ENCODE measurements around the gene IL36RN.

GRCh38 chr2:112541680-112541941 lies 654 bp upstream of the POLR1B start:
- RRBS: under 1% methylated on average over 8 of the region's 12 CpGs

DNA sequence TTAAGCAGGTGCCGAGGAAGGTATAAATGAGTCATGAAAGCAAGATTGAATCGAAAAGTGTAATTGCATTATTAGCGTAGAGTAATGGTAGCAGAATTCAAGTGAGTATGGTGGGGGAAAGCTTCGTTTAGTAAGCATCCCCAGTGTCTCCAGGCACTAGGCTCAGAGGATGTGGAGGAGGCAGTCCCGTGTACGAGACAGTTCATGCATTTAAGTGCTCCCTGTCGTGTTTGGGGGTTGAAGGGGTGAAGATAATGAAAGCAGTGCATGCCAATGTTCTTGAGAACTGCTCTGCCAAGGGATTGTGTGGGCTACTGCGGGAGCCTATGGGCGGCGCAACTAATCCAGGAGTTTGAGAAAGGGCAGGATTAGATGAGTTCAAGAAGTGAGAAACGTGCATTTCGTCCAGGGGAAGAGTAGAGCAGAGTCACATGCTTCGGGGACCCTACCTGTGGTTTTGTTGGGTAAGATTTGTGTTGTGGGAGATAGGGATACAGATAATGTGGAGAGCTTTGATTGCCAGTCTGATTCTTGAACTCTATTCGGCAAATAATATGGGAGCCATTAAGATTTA lies 952 bp downstream of the POLR1B start:
- RRBS: no CpG with 5 or more reads among the region's 14 CpGs

GRCh38 chr2:112627326-112627979 lies 18.3 kb upstream of the SLC20A1 start:
- RRBS: no CpG with 5 or more reads among the region's 9 CpGs

GRCh38 chr2:112640364-112641340 lies 5.1 kb upstream of the SLC20A1 start:
- RRBS: no CpG with 5 or more reads among the region's 8 CpGs

DNA sequence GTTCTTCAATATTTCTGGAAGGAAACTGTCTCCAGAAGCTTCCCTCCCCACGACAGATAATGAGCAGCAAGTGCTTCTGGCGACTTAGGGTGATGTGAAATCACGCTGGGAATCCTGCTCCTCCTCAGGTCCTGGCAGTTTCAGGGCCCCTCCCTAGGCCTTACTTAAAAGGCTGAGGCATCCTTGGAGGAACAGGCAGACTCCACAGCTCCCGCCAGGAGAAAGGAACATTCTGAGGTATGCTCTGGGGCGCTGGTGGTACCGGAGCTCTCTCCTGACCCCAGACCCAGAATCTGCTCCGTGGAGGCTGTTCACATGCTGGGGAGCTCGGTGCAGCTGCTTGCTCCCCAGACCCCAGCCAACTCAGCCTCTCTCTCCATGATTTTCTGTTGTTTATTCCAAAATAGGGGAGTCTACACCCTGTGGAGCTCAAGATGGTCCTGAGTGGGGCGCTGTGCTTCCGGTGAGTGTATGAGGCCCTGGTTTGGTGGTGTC lies at the start of gene IL36RN:
IL36RN (plus strand) TSS at position 194 of the 495 bp plus-strand sequence.
- RRBS: no CpG with 5 or more reads among the region's 10 CpGs

- RRBS: no CpG with 5 or more reads among the region's 3 CpGs
Observed at GRCh38 chr2:113097992-113098362, 29.4 kb upstream of the IL1RN start.

GRCh38 chr2:113185496-113186250 lies 11.9 kb downstream of the PSD4 start:
- RRBS: no CpG with 5 or more reads among the region's 11 CpGs

GRCh38 chr2:113225479-113226551 lies 52.0 kb downstream of the PSD4 start:
- RRBS: no CpG with 5 or more reads among the region's 10 CpGs

DNA sequence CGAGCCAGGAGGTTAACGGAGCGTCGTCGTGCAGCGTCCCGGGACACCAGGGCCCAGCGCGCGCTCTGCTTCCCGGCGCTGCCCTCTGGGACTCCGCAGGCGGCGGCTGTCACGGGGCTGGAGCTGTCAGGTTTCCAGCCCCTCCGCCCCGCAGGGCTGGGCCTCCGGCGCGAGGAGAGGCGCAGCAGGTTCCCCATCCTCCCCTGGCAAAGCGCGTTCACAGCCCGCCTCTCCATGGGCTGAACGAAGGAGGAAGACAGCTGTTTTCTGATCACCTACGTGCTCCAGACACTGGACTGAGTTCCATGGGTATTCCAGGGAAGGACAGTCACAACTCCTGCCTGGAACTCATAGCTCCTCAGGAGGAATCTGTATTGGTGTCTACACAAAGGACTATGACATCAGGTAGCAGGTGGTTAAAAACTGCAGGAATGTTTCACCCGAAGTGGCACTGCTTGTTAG lies 12.6 kb upstream of the PAX8 start:
- RRBS: 73% methylated on average over 8 of the region's 28 CpGs

DNA sequence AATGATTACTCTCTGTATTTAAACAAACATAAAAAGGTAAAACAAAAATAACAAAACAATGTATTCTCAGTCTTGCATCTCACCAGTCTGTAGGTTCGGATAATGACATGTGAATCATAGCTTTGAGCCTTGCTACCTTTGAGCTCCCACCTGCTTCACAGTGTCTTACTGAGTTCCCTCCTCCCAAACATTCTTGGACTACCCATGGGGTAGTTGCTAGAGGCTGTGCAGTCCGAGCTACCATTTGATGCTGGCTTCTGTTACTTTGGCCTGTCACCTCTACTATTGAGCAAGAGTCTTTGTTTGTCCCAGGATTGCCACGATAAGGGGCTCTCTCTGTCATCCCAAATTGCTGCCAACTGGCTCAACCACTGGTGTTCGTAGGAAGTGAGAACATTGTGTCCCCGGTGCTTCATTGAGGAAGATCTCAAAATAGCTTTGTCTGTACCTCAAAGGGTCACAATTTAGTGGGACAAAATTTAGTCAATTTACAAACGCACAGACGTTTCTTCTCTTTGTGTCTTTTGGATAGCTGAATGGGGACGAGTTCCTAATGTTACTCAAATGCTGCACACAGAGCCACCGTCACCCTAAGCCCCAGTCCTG lies 59.1 kb upstream of the PAX8 start:
- RRBS: no CpG with 5 or more reads among the region's 9 CpGs

DNA sequence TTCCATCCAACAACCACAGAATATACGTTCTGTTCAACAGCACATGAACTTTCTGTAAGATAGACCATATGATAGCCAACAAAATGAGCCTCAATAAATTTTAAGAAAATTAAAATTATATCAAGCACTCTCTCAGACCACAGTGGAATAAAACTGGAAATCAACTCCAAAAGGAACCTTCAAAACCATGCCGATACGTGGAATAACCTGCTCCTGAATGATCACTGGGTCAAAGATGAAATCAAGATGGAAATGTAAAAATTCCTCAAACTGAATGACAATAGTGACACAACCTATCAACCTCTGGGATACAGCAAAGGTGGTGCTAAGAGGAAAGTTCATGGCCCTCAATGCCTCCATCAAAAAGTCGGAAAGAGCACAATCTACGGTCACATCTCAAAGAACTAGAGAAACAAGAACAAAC lies 8.4 kb upstream of the FOXD4L1 start:
- RRBS: no CpG with 5 or more reads among the region's 5 CpGs

- RRBS: no CpG with 5 or more reads among the region's 30 CpGs
Observed at GRCh38 chr2:113502941-113503287, 4.4 kb downstream of the FOXD4L1 start.

DNA sequence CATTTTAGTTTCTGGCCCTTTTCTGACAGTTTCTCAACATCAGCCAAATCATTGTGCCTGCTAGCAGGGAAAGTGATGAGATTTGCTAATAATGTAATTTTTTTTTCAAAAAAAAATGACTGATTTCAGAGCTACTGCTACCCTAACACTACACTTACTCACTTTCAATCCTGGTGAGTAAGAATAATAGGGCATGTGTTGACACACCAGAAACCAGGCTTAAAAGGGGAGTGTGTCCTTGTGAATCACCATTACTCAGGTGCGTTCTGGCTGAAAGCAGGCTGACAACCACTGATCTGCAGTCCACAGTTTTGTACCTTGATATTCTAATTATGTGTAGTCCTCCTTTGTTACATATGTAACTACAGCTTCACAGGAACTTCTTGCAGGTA lies 40.9 kb upstream of the ACTR3 start:
- RRBS: no CpG with 5 or more reads among the region's 1 CpG

- RRBS: 1% methylated on average over 7 of the region's 18 CpGs
Observed at GRCh38 chr2:114661877-114662203, 219.4 kb downstream of the DPP10 start.

DNA sequence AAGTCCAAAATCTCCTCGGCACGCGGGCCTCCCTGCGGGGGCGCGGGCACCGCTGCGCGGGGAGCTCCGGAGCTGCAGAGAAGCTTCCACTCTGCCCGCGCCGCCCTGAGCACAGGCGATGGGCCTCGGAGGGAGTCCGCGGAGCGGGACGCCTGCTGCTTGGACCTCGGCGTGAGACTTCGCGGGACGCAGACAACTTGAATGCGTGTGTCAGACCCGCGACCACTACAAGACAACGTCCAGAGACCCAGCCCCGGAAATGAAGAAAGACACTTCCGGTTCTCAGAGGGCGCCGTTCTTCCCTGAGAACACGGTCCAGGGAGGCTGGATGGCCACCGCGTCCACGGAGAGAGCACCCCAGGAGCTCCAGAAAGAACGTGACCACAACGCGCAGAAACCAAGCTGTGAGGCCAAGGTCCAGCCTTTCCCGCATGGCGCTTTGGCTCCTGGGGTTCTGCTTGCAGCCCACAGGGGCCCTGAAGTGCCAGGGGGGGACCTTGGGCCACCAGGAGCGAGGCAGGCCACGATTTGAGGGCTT lies 219.9 kb downstream of the DPP10 start:
- RRBS: no CpG with 5 or more reads among the region's 43 CpGs

- RRBS: no CpG with 5 or more reads among the region's 3 CpGs
Observed at GRCh38 chr2:117205332-117205819, 609.1 kb upstream of the DDX18 start.

- RRBS: no CpG with 5 or more reads among the region's 4 CpGs
Observed at GRCh38 chr2:117980608-117981418, 33.1 kb downstream of the CCDC93 start.

DNA sequence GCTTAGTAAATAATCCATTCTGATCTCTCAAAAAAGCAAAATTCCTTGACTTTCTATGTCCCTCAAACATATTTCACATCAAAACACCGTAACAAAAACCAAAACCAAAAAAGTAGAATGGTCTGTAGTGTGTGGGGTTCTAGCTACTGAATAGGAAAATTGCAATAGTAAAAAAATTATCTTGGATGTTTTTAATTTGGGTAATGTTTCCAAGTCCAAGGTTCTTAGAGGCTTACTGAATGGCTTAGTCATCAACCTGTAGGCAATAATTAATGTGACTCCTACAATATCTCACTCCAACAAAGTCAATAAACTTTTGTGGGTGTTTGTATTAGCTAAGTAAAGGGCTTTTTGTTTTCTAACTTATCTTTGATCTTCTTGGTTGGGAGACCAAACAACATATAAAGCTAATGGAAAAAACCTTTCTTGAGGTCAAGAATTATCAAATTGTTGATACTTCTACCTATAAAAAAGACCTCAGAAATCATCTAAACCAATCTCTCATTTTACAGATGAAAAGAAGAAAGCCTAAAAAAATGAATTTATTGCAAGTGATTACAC lies 2.6 kb upstream of the INSIG2 start:
- RRBS: no CpG with 5 or more reads among the region's 1 CpG

All from GM12891 (cell line).